SUDHL5 (cell line): ENCODE measurements around the gene TXNRD3.

GRCh38 chr3:125054455-125055215, 1.2 kb downstream of the HEG1 start:
- PRO-cap: unidirectional peak, plus-strand start at chr3:125054774

GRCh38 chr3:125056521-125056928, 728 bp upstream of the HEG1 start:
- PRO-cap: no peak

- PRO-cap: no peak
These were observed 66.4 kb downstream of the SLC12A8 start for GRCh38 chr3:125146143-125146642.

DNA sequence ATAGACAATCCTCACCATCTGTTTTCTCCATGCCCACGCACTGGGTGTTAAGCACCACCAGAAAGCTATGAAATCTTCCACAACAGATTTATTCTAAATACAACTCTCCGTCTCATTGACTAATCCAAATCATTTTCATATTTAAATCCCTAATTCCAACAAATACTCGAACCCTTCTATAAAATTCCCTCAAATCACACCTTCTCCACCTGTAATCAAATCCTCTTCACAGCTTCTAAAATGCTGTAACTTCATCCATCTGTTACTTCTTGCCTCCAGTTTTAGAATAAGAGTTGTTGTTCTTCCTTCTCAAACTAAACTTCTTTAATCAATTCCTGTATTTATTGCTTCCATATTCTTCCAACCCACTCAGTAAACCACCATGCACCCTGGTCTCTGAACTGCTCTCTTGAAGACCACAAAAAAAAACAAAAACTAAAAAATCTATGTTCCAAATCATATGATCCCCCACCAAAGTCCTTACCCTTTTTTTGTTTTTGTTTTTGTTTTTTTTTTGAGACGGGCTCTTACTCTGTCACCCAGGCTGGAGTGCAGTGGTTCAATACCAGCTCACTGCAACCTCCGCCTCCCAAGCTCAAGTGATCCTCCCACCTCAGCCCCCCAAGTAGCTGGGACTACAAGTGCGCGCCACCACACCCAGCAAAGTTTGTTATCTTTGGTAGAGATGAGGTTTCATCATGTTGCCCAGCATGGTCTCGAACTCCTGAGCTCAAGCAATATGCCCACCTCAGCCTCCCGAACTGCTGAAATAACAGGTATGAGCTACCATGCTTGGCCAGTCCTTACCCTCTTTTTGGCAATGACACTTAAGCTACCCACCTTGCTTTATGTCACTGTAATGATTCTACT, 12.8 kb downstream of the ZNF148 start:
- PRO-cap: no peak

GRCh38 chr3:125520486-125520676, 379 bp upstream of the SNX4 start:
- PRO-cap: no peak

DNA sequence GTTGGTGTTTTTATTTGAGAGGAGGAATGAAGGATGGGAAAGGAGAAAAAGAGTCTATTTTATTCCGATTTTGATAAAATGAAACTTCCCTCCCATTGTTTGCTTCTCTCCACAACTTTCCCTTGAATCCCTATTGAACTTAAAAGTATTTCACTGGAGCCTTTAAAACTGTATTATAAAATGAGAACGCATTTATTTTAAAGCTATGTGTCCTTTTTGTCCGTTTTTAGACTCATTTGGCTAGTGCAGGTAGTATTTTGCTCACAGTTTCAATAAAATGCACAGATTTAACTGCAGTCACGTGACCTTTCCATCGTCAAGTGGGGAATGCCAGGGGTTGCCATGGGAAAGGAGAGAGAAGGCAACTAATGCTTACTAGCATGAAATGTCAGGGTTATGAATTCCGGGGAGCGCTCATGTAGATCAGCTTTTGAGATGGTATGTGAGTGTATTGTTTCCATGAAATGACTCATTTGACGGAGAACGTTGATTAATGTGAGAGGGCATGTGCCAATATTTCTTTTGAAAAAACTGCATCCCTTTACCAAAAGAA, 7.8 kb upstream of the OSBPL11 start:
- PRO-cap: no peak

GRCh38 chr3:125766358-125767010, 171.2 kb upstream of the OSBPL11 start:
- PRO-cap: no peak

DNA sequence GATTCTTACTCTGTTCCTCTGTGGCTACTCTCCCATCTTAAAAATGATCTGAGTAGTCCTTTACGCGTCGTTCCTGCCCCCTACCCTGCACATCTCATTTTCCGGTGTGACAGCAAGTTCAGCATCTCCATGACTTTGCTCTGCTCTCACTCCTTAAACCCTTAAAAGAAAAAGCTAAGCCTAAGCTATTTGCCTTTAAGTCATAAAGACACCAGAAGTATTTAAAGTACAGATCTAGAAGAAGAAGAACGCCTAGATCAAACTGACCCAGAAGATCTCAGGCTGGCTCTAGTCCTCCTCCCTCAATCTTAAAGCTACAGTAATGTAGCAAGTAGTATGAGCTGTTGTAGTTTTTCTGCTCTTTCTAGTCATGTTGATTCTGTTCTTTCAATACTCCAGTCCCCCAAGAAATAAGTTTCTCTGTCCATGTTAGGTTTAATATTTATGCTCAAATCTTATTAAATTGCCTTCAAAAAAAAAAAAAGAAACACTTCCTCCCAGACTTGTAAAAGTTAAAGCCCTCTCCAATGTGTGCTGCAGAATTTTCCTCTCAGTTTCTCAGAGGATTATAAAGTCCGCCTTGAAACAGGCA, 135.1 kb upstream of the ROPN1B start:
- PRO-cap: no peak

- PRO-cap: no peak
These were observed 913 bp upstream of the ALDH1L1 start for GRCh38 chr3:126181309-126181689.

DNA sequence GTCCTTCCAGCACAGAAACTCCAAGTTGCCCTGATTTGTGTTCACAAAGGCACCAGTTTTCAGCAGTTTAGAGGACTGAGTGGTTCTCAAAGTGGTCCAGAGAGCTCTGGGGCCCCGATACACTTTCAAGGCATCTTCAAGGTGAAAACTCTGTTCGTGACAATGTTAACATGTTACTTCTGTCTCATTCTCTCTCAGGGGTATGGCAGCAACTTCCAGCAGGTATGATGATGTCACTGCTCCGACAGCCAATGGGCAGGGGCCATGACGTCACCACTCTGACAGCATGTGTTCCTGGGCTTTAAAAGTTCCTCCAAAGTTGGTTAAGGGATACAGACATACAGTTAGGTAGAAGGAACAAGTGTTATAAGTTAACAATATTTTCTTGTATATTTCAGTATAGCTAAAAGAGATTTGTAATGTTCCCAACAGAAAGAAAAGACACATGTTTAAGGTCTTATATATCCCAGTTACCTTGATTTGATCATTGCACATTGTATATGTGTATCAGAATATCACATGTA, 87.8 kb downstream of the KLF15 start:
- PRO-cap: no peak

GRCh38 chr3:126364352-126364679, 7.1 kb upstream of the KLF15 start:
- PRO-cap: no peak

- PRO-cap: no peak
These were observed 18.9 kb downstream of the CFAP100 start for GRCh38 chr3:126413563-126414061.

DNA sequence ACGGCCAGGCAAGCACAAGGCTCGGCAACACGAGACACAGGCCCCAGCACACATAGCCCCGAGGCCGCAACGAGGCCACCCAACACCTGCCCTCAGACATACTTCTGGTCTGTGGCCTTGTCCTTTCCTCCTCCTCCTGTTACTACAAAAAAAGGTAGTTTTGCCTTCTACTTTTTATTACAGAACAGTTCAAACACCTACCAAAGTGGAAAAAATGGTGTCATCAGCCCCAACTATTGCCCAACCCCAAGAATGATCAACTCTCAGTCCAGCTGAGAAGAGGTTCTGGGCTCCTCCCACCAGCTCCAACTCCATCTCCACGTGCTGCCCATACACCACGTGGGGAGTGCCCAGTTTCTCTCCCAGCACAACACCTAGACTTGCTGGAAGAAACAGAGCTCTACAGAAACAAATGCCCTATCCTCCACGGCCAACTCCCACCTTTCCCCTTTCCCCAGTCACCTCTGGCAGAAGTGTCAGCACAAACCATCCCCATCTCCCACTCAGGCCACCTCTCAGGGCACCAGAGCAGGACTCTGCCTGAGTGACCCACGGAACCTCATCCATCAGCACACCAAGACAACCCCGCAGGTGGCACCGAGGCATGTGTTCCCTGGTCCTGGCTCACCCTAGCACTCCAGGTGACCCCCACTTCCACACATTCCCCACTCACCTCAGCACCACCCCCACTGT, 7.4 kb downstream of the ZXDC start:
- PRO-cap: no peak

GRCh38 chr3:126599155-126599623, 40.5 kb upstream of the C3orf22 start:
- PRO-cap: no peak

GRCh38 chr3:126602281-126602783, 43.6 kb upstream of the C3orf22 start:
- PRO-cap: no peak

- PRO-cap: no peak
These were observed at the start of gene TXNRD3 for GRCh38 chr3:126654134-126655419. Gene TXNRD3, minus strand, starts transcription at chr3:126655124.

- PRO-cap: no peak
These were observed 27.0 kb downstream of the CHCHD6 start for GRCh38 chr3:126730936-126731479.

GRCh38 chr3:126828283-126828650, 124.2 kb downstream of the CHCHD6 start:
- PRO-cap: no peak

- PRO-cap: no peak
These were observed 132.2 kb upstream of the PLXNA1 start for GRCh38 chr3:126850564-126851274.

- PRO-cap: no peak
These were observed 130.3 kb upstream of the PLXNA1 start for GRCh38 chr3:126852647-126853008.